M059J (cell line): ENCODE results near the genes KMT5C, TMEM238, RPL28, ZNF580, EPN1, RFPL4AL1, ZFP28 and SMIM17.

DNA sequence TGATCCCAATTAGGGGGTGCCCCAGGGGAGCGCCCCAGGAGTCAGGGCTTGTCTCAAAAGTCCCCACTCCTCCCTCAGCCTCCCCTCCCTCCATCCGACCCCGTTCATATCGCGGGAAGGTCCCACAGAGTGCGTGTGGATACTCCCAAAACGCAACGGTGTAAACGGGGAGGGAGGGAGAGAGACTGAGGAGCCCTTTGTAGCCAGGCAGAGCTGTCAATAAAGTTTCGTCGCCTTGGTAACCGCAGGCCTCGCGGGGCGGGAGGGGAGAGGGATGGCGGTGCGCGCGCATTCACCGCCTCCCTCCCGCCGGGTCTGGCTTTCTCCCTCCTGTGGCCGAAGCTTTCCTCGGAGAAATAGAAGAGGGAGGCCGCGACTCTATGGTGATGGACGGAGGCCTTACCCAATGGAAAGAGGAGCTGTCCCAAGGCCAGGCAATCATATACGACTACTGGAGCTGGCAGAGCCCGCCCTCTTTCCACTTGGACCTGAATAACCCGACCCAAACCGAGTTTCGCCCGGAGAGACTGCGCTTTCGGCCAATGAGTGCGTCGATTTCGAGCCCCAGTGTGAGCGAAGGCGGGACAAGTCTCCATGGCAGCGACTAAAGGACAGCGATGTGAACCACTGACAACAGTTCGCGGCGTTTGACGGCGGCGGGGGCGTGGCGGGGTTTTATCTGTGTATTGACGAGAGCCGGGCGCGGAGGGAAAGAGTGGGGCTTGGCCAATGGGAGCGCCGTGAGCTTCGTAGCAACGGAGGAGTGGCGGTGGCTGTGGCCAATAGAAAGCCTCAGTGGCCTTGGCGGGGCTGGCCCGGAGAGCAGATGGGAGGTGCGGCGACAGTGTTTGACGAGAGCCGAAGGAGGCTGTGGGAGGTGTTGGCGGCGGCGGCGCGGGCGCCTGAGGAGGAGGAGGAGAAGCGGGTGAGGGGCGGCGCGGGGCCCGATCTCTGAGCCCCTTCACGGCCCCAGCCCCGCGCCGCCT lies at the start of gene KMT5C:
KMT5C (plus strand) TSS at position 844 of the 986 bp plus-strand sequence.
- RAMPAGE, long total RNA, result no peak

GRCh38 chr19:55383380-55384505 lies at the start of gene TMEM238:
TMEM238 (minus strand) TSS chr19:55384292.
- RAMPAGE, long total RNA, result no peak

- RAMPAGE, long total RNA, result start-site peak on the plus strand at chr19:55385928-55385953, 275 and 670 reads in 2 replicates
Measured at GRCh38 chr19:55385241-55386158, at the start of gene RPL28. RPL28 (plus strand) TSS chr19:55385932.

GRCh38 chr19:55388858-55389972 lies 3.5 kb downstream of the RPL28 start:
- RAMPAGE, long total RNA, result no peak

GRCh38 chr19:55440195-55441102 lies 2.7 kb downstream of the SHISA7 start:
- RAMPAGE, long total RNA, result no peak

GRCh38 chr19:55483176-55483469 lies 1.9 kb upstream of the NAT14 start:
- RAMPAGE, long total RNA, result no peak

- RAMPAGE, long total RNA, result no peak
Measured at GRCh38 chr19:55516700-55517659, 20.0 kb downstream of the SBK2 start.

DNA sequence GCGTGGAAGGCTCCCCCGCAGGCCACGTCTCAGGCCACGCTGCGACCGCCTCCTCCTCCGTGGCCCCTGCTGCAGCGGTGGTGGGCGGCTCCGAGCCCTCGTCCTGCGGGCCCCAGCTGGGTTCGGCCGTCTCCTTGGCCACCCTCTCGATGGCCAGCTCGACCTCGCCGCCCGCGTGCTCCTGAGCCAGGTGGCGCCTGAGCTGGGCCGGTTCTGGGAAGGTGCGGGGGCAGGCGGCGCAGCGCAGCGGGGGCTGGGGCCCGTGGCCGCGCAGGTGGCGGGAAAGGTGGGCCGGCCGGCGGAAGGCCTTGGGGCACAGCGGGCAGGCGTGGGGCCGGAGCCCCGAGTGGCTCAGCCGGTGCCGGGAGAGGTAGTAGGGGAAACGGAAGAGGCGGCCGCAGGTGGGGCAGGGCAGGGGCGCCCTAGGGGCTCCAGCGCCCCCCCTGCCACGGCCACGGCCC lies 1.5 kb downstream of the ZNF579 start:
- RAMPAGE, long total RNA, result no peak

GRCh38 chr19:55640877-55641653 lies at the start of gene ZNF580:
ZNF580 (plus strand) TSS chr19:55641002.
- RAMPAGE, long total RNA, result no peak

DNA sequence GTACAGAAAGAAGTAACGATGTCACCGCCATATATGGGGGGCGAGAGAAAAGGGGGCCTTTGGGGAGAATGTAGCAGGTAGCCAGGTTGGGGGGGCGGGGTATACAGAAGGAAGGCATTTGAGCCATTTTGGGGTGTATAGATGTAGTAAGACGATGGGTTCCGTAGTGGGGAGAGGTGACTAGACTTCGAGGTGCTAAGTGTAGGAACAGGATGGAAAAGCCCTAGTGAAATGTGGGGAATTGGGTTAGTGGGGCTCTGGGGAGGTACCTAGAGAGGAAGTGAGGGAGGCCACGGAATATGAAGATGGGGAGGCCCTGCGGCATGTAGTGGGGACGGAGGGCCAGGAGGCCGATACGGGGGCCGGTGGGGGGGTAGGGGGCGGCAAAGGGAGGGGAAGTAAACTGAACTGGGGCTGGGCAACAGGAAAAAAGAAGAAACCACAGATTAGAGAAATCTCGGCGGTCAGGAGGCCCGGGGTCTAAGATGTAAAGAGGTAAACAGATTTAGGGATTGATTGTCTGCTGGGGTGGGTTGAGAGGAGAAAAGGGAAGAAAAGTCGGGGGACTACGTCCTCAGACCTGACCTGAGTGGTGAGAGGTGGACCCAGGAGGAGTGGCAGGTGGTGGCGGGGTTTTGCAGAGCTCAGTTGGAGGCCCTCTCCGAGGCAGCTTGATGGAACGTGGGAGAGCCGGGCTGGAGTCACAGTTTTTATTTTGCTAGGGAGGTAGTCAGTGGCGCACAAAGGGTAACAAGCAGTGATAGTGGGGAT lies 1.0 kb downstream of the ZNF580 start:
- RAMPAGE, long total RNA, result no peak

GRCh38 chr19:55643771-55643832 lies 153 bp downstream of the ZNF581 start:
- RAMPAGE, long total RNA, result no peak

GRCh38 chr19:55668887-55669243 lies 6.2 kb upstream of the EPN1 start:
- RAMPAGE, long total RNA, result no peak

DNA sequence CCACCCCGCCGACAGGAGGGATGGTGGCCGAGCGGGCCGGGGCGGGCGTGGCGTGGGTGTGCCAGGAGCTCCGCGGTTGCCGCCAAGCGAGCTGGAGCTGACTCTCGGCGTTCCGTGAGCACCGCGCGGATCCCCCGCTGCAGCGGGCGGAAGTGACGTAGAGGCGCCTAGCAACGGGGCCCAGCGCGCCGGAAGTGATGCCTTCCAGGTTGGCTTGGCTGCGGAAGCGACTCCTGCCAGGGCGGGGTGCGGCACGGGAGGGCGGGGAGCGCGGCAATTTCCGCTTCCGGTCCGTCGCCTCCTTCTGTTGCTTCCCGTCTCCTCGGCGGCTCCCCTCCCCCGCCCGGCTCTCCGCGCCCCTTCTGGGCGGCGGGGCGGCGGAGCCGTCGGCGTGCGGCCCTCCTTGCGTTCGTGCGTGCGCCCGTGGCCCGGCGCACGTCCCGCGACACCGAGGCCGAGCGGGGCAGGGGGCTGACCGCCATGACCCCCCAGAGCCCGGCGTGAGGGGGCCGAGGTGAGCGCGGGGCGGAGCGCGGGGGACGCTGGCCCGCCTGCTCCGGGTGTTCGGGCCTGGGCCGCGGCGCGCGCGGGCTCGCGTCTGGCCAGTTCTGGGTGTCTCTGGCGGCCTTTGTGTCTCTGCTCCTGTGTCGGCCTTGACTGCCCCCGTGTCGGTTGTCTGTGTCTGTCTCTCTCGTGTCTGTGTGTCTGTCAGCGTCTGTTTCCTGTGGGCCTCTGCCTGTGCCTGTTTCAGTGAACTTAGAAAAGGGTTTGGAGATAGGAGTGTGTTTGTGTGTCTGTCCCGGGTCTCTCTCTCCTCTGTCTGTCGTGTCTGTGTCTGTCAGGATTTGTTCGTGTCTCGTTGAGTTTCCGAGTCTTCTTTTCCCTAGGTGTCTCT lies at the start of gene EPN1:
EPN1 (plus strand) TSS at position 305 of the 895 bp plus-strand sequence.
- RAMPAGE, long total RNA, result no peak

- RAMPAGE, long total RNA, result no peak
Measured at GRCh38 chr19:55768926-55769272, at the start of gene RFPL4AL1. RFPL4AL1 (plus strand) TSS chr19:55769118.

DNA sequence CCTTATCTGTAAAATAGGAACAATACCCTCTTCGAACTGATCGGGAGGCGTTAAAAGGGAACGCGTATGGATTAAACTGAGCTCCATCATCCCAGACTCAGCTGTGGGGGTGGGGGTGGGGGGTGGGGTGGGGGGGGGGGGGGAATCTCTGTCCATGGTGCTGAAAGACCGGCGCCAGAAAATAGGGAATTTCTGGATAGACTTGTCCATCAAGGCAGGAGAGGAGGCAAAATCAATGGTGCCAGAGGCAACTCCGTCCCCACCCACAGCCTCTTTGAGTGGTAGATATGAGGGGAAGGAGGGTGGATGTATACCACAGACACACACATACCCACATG lies 37.5 kb downstream of the ZNF787 start:
- RAMPAGE, long total RNA, result no peak

DNA sequence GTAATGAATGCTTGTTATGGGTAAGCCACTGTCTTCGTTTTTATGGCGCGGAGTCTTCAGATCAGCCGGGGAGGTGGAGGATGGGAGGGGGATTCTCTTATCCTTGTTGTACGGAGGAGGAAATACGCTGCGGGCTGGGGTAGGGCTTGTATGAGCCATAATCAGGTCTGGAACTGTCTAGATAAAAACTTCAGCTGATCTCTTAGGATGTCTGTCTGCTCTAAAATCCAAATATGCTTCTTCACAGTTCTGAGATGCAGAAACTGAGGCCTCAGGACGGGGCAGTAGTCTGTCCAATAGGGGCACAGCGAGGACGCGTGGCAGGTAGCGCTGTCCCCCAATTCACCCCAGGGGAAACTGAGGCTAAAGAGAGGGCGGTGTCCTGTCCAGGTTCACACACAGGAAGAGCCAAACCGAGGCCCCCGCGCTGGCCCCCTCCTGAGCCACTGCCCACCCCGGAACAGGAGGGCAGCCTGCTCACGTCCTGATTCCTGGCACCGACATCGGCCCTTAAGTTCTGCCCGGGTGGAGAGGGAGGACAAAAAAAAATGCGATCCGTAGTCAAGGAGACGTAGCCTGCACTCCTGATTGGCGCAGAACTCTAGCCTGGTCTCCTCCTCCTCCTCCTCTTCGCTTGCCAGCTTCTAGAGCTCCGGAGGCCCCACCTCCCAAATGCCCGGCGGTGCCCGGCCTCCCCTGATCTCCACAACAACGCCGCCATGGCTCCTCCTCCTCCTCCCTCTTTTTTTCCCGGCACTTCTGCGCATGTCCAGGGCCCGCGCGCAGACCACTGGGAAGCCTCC lies 740 bp upstream of the ZNF444 start:
- RAMPAGE, long total RNA, result no peak

DNA sequence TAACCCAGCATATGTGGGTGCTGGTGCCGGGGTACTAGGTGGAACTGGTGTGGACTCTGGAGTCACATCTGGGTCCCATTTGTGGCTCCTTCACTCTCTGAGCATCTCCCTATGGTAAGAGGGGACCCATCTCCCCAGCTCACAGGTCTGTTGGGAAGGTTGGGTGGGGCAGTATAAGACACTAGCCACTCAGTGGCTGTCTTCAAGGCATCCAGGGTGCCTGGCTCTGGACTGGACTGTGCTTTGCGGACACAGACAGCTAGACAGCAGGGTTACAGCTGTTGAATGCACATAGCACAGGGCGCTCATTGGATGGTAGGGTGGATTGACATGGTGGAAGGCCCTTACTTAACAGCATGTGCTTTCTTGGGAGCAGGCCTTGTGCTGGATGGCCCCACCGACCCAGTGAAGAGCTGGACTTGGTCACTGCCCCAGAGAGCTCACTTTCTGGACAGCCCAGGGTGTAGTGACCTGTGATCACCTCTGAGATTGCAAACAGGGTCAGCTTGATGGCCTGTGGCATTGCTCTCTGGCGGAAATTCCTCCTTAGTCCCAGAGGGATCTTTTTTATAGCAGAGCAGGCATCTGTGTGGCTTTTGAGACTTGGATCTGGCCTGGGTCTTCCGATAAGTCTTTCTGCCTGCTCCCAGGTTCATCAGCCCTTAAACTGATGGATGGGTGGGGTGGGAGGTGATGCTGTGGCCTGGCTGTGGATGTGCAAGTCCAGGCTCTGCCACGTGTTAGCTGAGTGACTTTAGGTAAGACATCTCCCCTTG lies 1.9 kb downstream of the ZNF444 start:
- RAMPAGE, long total RNA, result no peak

DNA sequence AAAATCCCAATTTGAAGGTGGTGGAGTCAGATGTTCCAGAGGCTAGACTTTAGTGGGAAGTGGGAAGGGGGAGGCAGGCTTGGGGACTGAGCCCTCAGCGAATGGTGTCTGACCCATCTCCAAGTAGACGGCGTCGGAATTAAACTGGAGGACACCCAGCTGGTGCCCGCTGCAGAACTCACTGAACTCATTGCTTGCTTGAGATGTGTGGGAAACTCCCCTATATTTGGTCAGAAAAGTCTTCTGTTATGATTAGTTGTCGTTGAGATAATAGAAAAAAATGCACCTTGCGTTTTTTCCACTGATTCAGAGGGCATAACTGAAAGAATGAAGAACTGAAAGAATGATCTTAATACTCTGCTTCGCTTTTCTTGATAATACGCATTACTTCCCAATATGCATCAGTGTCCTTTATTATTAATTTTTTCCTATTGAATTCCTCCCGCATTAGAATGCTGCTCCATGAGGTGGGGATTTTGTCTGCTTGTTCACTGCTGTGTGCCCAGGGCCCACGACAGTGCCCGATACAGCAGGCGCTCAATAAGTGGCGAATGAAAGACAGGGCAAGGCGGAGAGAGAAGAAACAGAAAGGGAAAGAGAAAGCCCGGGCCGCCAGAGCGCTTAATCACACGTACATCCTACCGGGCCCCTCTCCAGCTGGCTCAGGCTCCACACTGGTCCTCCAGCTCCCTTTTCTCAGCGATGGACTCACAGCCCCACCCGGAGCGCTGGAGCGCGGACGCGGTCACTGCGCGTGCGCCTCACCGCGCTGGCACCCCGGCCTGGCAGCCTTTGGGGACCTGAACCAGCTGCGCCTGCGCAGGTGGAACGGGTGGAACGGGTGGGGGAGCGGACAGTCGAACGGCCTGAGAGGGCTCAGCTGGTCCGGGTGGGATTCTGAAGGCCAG lies 611 bp upstream of the ZNF583 start:
- RAMPAGE, long total RNA, result no peak

DNA sequence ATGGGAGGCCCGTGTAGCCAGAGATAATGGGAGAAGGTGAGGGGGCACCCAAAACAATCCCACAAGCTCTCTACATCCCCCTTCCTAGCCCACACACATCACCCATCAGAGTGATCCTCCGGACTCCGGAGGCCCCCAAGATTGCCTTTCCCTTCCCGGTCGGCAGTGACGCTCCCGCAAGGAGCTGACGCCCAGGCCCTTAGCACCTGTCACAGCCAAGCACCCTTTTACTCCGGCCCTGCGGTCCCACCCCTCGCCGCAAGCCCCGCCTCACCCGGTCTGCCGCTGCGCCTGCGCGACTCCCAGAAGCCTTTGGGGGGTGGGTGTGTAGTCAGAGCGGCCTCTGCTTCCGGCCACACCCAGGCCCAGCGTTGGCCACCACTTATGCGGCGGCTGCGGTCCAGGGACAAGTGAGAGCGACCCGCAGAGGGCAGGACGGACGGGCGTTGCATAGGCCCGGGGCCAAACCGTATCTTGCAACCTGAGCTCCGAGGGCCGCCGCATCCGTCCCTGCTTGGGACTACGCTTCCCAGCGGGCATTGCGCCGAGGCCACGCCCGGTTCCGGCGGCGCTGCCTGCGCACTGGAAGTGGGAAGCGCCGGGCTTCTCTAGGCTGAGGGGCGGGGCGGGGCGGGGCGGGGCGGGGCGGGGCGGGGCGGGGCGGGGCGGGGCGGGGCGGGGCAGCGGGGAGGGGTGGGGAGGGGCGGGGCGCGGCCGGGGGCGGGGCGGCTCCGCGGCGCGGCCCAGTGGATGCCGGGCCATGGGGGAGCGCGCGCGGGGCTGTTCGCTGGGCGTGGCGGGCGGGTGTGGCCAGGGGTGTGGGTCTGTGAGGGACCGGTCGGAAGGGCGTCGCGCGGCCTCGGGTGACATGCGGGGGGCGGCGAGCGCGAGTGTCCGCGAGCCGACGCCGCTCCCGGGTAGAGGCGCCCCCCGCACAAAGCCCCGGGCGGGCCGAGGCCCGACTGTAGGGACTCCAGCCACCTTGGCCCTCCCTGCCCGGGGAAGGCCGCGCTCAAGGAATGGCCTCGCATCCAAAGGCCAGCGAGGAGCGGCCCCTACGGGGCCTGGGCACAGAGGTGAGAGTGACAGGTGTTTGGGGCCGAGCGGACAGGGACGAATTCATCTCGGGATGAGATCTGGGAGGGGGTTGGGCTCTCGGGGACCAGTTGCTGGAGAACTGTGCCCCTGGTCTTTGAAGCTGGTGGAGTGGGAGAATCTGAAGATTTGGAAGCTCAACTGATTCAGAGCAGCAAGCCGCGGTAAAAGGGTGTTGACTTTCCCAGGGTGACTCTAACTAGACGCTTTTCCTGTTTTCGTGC lies at the start of gene ZFP28:
ZFP28 (plus strand) TSS at position 798 of the 1,319 bp plus-strand sequence.
- RAMPAGE, long total RNA, result no peak

GRCh38 chr19:56642938-56643357 lies at the start of gene SMIM17:
SMIM17 (plus strand) TSS chr19:56643159.
- RAMPAGE, long total RNA, result no peak